H7 (cell line): ENCODE data around the gene MATR3.

DNA sequence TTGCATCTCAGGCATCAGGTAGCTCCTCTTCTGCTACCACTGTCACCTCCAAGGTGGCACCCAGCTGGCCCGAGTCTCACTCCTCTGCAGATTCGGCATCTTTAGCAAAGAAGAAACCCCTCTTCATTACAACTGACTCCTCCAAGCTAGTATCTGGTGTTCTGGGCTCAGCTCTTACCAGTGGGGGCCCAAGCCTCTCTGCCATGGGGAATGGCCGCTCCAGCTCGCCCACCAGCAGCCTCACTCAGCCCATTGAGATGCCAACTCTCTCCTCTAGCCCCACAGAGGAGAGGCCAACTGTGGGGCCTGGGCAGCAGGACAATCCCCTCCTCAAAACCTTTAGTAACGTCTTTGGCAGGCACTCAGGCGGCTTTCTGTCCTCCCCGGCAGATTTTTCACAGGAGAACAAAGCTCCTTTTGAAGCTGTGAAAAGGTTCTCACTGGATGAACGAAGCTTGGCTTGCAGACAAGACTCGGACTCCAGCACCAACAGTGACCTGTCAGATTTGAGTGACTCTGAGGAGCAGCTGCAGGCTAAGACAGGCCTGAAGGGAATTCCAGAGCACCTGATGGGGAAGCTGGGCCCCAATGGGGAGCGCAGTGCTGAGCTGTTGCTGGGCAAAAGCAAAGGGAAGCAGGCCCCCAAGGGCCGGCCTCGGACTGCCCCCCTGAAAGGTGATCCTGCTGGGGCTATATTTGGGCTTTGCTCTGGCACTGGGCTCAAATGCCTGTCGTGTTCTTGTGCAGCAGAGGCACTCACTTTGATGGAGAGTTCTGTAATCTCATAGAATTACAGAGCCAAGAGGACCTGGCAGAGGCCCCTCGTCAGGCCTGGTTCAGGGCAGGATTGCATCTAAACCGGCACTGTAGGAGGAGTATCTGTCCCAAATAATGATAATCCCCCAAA lies 39.4 kb downstream of the KDM3B start:
- RAMPAGE, long total RNA: no peak

- RAMPAGE, long total RNA: no peak
Observed at GRCh38 chr5:138471999-138472432, 6.7 kb downstream of the EGR1 start.

DNA sequence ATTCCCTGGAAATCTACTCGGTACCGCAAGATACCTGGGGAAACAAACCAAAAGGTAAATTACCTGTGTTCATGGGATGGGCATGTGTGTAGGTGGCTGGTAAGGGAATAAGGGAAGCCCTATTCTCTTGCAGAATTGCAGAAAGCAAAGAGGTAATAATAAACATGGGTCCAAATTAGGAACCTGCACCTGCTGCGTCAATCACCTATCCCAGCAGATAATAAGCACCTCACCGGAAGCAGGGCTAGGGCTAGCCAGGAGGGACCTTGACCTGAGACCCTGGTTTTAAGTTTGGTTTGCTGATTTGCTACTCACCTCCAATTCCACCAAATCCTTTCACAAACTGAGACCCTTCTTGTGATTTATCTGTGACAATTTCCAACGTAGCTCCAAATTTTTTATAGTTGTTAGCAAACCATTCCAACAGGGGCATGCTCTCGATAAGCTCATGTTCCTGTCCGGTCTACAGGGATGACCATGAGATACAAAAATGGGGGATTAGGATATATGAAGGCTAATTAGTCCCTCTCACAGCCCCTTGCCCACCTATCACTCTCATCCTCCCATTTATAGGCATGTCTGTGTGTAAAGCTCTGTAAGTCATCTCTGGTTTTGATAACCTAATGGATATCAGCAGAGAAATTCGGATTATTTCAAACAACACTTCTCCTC lies 34.5 kb downstream of the ETF1 start:
- RAMPAGE, long total RNA: no peak

DNA sequence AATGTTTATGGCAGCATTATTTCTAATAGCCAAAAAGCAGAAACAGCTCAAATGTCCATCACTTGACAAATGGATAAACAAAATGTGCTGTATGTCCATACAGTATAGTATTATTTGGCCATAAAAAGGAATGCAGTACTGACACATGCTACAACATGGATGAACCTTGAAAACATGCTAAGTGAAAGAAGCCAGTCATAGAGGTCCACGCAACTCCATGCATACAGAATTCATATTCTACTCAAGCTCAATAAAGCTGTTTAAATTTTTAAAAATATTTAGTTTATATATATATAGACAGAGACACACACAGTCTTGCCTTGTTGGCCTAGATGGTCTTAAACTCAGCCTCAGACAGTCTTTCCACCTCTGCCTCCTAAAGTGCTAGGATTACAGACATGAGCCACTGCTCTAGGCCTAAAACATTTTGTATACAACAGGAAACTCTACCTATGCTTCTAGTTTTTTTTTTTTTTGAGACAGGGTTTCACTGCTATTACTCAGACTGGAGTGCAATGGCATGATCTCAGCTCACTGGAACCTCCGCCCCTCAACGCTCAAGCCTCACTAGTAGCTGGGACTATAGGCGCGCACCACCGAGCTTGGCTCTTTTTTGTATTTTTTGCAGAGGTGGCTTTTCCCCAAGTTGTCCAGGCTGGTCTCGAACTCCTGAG lies 5.6 kb downstream of the HSPA9 start:
- RAMPAGE, long total RNA: no peak

DNA sequence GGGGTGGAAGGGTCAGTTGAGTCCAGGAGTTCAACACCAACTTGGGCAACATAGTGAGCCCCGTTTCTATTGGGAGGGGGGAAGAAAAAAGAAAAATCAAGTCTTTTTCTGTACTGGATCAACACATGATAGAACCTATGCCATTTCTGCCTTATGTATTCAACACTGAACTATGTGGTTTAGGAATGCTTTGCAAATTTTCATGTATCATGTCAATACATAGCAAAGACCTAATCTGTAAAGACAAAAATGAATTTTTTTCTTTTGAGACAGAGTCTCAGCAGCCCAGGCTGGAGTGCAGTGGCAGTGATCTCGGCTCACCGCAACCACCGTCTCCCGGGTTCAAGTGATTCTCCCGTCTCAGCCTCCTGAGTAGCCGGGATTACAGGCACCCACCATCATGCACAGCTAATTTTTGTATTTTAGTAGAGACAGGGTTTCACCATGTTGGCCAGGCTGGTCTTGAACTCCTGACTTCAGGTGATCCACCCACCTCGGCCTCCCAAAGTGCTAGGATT lies 4.9 kb downstream of the HSPA9 start:
- RAMPAGE, long total RNA: no peak

DNA sequence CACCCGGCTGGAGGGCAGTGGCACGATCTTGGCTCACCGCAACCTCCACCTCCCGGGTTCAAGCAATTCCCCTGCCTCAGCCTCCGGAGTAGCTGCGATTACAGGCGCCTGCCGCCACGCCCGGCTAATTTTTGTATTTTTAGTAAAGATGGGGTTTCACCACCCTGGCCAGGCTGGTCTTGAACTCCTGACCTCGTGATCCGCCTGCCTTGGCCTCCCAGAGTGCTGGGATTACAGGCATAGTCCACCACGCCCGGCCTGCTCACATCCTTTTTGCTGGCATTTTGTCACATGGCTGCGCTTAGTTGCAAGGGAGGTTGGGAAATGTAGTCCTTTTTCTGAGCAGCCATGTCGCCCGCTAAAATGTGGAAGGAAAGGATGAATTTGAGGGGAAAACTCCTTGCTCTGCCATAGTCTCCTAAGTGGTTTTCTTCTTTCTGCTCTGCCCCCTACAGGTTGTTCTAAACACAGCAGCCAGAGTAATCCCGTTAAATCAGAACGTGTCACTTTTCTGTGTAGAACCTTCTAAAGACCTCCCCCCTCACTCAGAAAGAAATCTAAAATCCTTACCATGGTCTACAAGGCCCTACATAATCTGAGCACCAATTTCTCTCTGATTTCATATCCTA lies 57.8 kb upstream of the HSPA9 start:
- RAMPAGE, long total RNA: no peak

DNA sequence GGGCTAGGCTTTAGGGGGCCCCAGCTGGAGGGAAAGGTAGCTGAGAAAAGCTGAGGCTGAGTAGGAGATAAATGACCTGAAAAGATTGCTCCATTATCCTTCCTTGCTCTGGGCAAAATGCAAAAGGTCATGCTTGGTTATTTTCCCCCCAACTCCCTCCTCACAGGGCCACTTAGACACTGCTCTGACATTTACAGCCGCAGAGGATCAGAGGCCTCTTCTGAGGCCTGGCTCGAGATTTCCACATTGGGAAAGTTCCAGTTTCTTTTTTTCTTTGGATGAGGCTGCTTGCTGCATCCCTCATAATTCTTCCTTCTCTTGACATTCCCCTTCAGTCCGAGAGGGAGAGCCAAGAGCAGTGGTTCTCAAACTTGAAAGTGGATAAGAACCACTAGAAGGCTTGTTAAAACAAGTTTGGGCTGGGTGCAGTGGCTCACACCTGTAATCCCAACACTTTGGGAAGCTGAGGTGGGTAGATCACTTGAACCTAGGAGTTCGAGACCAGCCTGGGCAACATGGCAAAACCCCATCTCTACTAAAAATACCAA lies 60.1 kb upstream of the HSPA9 start:
- RAMPAGE, long total RNA: no peak

- RAMPAGE, long total RNA: no peak
Observed at GRCh38 chr5:138726934-138727359, 26.3 kb upstream of the CTNNA1 start.

- RAMPAGE, long total RNA: no peak
Observed at GRCh38 chr5:139104701-139105247, 93.4 kb downstream of the SIL1 start.

DNA sequence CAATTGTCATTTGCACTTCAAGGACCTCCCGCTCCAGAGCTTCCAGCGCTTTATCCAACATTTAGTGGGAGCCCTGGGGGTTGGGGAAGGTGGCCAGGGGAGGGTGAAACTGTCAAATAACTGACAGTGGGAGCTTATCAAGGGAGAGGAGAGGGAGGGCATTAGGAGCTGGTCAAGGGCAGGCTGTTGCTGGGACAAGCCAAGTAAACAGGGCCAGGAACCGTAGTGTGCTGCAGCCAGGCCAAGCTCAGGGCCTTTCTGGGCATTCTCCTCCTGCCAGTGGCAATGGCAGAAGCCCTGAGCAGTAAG lies 71.4 kb downstream of the SIL1 start:
- RAMPAGE, long total RNA: no peak

- RAMPAGE, long total RNA: no peak
Observed at GRCh38 chr5:139278268-139279102, 15.1 kb upstream of the MATR3 start.

- RAMPAGE, long total RNA: start-site peak on the plus strand at chr5:139293693-139293783, 1,252 reads; start-site peak on the plus strand at chr5:139293960-139293978, 293 reads
Observed at GRCh38 chr5:139293309-139294347, at the start of gene MATR3. Gene MATR3, plus strand, starts transcription at chr5:139293740.

DNA sequence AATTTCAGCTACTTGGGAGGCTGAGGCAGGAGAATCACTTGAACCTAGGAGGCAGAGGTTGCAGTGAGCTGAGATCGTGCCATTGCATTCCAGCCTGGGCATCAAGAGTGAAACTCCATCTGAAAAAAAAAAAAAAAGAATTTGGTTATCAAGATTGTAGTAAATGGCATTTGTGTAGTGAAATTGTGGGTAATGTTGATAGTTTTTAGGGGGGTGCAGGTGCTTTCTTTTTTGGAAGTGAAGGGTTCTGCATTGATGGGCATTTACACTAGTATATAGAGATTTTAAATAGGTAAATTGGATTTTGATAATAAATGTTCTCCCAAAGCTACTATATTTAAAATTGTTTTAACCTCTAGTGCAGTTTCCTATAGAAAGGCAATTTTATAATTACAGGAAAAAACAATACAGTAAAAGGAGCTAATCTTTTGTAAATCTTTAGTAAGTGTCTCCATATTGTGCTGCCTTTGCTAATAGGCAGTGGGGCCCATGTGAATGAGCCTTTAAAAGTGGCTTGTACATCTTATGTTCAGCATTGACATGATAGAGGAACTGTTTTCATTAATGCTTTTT lies 10.9 kb downstream of the MATR3 start:
- RAMPAGE, long total RNA: no peak

- RAMPAGE, long total RNA: no peak
Observed at GRCh38 chr5:139312891-139313242, 19.3 kb downstream of the MATR3 start.

- RAMPAGE, long total RNA: no peak
Observed at GRCh38 chr5:139318694-139319030, 23.0 kb upstream of the PAIP2 start.

DNA sequence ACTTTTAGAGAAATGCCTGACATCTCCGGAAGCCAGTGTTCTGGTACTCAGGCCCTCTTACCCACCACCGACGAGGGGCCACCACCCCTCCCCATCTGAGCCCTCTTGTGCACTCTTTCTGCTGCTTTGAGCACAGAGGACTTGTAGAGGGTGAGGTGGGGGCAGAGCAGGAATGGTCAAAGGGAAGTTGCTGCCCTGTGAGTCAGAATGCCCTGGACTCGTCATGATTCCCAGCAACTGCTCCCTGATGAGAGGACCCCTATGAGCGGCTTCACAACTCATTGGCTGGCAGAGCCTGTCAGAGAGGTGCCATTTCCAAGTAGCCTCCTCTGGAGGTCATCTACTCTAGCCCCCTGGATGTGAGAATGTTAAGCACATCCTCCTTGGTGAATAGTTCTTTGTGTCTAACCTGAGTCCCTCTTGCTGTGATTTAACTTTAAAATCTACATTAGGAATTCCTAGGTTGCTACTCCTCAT lies 813 bp downstream of the ECSCR start:
- RAMPAGE, long total RNA: no peak

GRCh38 chr5:139472757-139474140 lies 2.4 kb downstream of the SMIM33 start:
- RAMPAGE, long total RNA: no peak

DNA sequence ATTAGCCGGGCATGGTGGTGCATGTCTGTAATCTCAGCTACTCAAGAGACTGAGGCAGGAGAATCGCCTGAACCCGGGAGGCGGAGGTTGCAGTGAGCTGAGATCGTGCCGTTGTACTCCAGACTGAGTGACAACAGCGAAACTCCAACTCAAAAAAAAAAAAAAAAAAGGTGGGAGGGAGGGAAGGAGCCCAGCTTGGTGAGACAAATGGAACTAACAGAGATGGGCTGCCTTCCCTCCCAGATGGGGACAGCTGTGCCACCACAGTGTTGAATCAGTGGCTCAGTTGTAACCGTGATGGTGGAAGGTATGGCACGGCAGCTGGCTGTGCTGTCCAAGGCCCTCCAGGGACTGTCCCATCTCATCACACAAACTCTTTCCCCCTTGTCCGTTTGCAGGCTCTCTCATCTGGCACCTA lies 4.0 kb downstream of the SMIM33 start:
- RAMPAGE, long total RNA: no peak

DNA sequence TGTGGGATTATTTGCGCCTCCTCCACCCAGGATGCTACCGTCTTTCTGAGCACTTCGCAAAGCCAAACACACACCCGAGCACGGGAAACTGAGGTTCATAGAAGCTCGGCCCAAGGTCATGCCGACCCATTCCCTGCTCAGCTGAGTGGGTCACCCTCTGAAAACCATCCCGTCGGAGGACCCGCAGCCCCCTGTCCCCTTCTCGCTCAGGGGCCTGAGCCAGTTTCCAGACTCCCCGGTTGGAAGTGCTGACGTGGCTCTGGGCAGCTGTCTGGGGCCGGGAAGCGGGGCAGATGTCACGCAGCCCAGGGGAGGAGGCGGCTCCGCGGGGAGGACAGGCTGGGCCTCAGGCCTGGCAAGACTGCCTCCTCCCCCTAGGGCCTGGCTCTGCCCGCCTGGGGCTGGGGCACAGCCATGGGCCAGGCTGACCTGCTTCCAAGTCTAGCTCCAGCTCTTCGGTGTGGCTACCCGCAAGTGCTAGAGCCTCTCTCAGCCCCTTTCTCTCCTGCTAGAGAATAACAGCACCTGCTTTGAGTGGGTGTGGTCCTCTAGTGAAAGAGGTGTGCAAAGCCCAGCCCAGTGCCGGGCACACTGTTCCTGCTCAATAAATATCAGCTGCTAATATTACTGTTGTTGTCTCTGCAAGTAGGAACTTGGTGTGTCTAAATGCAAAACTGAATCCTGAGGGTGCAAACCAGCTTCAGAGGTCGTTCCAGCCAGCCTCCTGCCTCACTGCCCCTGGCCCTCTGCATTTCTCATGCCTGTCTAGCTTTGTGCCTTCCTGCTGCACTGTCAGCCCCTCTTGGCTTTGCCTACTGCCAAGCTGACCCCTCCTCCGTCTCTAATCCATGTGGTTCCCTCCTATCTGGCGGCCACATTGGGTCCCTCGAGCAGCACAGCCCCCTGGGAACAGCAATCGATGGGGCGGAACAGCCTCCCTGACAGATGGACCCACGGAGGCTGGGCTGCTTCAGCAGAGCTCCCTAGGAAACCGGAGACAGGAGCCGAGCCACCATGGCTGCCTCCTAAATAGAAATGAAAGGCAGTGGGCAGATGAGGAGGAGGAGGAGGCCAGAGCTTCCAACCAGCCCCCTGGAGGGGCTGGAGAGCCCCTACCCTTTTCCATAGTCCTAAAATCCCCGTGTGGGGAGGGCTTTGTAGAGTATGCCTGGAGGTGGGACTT lies 9.7 kb upstream of the CXXC5 start:
- RAMPAGE, long total RNA: no peak

GRCh38 chr5:139659677-139660087 lies 11.5 kb downstream of the CXXC5 start:
- RAMPAGE, long total RNA: no peak